Mesenchymal stem cell of the bone marrow (primary cell): ENCODE measurements around the gene IL24.

- CAGE, long polyA plus RNA: no peak
Observed at GRCh38 chr1:206897187-206897825, at the start of gene IL24. IL24 (plus strand) TSS chr1:206897443.

DNA sequence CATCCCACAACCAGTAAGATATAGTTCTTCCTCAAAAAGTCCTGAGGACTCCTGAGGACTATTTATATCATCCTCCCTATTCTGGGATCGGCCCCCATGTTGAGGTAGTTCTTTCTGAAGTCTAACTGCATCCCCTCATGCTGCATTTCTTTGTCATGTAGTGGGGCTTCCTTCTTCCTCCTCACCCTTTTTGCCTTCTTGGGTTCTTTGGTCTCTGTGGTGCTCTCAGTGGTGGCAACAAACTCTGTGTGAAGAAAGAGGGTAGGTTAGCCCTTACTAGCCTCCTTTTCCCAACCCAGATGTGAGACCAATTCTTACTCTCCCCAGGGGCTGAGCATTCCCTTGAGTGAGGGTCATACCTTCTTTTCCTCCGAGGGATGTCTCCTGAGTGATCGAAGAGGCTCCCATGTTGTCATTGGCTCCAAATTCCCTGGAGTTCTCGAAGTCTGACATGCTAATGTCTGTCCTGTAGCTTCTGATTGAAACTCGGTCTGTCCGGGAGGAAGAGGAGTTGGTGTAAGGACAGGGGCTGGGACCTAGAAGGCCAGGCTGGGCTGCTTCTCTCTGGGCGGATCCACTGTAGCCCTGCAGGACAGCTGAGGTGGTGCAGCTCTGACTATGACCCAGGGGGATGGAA lies 9.7 kb upstream of the FCMR start:
- CAGE, long polyA plus RNA: no peak

GRCh38 chr1:206935206-206935929 lies 10.9 kb downstream of the PIGR start:
- CAGE, long polyA plus RNA: no peak

DNA sequence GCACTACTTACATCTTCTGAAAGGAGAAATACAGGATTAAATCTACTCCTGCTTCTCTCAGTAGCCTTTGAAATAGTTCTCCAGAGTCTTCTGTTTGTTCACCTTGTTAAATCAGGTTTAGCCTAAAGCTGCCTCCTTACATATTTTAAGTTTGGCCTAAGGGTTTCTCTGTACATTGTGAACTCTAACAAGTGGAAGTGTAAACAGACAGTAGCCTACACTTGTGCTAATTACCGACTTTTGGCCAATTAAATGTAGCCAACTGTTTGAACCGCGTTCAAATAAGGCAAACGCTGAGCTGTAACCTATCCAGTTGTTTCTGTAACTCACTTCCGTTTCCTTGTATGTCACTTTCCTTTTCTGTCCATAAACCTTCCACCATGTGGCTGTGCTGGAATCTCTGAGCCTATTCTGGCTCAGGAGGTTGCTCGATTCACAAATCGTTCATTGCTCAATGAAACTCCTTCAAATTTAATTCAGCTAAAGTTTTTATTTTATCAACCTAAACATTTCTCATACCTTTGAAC lies 8.0 kb upstream of the FCAMR start:
- CAGE, long polyA plus RNA: no peak

DNA sequence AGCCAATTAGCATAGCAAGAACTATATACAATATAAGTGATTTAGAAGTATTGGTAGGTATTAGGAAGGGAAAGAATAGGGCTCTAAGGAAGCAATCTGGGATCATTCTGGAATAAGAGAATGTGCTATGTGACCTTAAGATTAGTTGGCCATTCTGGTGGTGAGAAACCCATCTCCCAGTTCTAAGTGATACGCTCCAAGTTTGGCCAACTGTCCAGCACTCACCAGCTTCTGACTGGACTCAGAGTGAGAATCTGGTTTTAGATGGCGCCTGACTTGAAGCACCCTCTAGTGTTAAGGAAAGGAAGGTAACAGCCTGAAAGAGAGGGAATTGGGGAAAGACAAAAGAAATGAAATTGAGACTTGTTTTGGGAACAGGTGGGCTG lies 9.0 kb upstream of the FCAMR start:
- CAGE, long polyA plus RNA: no peak

DNA sequence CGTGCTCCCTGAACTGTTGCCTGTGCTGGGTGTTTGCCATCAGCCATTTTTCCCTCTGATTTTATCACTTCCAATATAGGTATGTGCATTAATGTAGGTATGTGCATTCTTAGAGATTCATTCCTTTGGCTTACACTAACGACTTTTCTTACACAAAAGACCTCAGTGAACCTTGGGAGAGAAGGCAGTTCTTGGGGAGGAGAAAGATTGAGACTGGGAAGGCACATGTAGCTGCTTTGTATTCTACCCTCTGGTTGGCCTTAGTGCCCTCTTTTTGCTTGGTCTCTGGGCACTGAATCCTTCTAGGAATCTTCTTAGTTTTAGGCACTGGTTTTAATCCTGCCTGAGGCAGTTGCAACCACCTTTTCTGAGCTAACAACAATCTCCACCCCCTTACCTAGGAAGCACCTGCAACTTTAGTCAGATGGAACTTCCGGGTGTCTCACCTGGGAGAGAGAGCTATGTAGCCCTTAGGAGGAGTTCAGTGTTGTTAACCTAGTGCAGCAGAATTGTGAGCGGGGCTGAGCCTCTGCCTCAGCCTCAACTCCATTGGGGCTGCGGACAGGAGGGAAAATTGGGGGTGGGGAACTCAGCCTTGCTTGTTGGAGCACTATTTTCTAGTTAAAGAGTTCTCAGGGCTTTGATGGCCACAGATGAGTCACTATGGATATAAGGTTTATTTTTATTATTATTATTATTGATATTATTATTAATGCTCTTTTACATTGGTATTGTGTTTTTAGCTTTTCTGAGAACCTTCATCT lies 30.8 kb downstream of the C1orf116 start:
- CAGE, long polyA plus RNA: no peak

DNA sequence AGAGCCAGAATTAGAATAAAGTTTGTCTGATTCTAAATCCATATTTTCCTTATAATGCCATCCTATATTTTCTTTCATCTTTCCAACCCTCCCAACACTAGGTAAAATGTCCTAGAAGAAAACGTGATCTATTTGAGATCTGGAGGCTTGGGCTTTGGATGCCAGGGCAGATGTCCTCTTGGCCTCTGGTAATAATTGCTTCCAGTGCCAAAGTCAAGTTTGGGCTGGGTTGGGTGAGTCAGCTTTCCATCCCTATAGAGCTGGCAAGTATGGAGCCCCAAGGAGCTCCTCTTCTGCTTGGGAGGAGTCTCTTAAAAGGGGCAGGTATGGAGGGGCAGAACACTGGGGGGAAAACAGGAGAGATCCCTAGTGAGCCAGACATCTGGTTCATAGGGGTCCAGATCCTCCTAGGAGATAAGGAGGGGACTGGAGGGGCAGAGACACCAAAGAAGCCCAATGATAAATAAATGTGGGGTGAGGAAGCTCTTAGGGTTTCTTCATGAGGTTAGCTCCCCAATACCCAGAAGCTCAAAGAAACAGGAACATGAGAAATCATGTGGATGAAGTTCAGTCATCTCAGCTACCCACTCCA lies 3.6 kb downstream of the C1orf116 start:
- CAGE, long polyA plus RNA: no peak

GRCh38 chr1:207031491-207032338 lies 841 bp downstream of the C1orf116 start:
- CAGE, long polyA plus RNA: no peak

GRCh38 chr1:207043889-207044813 lies 6.9 kb downstream of the YOD1 start:
- CAGE, long polyA plus RNA: no peak

GRCh38 chr1:207050382-207050881 lies 576 bp downstream of the YOD1 start:
- CAGE, long polyA plus RNA: no peak

- CAGE, long polyA plus RNA: no peak
Observed at GRCh38 chr1:207058187-207058639, 5.1 kb downstream of the PFKFB2 start.

- CAGE, long polyA plus RNA: no peak
Observed at GRCh38 chr1:207069197-207069730, 16.2 kb downstream of the PFKFB2 start.

DNA sequence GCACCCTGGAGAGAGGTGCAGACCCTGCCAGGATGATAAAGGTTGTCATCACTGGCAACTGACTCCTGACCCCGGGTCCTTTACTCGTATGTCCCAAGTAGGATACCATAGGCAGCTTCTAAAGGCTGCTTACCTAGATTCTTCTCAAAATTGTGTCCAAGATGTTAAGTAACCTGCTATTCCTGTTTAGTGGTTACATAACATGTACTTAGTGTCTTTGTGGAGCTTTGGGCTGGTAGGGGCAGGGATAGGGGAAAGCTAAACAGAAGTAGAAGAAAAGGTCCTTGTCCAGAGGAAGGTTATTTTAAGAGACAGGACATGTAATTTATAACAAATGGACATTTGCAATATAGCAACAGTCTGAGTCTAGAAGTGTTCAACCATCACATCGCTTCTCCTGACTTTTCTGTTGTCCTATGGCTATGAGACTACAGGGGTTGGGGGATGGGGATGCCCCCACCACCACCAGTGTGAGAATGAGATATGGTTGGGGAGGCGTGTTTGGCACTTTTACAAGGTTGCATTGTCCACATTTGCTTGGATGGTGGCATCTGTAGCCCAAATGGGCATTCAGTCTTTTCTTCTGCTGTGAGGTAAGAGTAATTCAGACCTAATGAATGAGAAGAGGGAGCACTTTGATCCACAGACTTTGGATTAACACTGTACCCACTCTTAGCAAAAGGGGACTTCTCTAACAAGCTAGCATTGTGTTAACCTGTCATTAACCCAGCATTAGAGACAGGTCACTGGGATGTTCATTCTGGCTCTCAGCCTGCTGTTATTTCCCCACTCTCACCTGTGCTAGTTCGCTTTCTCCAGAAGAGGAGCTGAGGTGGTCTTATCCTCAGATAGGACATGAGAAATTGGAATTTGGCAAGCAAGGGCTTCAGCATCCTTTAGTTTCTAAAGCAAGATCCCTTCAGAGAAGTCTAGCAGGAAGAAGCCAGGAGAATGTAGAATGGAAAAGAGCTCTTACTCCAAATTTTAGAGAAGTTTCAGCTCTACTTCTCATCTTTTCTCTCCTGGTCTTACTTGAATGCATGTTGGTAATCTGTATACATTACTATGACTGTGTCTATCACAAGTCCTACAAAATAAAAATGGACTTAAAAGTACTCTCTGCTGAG lies 13.8 kb upstream of the C4BPB start:
- CAGE, long polyA plus RNA: no peak

DNA sequence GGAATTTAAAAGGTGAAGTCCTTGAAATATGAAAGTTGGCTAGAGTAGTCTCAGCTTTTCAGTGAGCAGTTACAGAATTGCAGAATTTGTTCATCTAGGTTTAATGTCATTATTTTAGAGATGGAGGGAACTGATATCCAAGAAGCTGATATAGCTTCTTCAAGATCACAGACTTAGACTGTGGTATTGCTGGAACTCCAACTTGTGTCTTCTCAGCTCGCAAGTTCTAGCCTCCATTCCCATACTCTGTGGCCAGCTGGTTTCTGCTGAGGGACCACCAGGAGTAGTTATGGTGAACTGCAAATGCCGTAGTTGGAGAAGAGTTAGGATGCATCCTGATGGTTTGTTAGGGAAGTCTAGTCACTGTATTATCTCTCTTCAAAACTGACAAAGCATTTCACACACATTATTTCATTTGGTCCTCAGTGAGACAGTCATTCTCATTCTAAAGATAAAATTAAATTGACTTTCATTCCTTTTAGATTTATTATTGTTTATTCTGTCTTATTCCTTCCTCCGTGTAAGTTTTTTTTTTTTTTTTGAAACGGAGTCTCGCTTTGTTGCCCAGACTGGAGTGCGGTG lies 2.0 kb downstream of the C4BPA start:
- CAGE, long polyA plus RNA: no peak

DNA sequence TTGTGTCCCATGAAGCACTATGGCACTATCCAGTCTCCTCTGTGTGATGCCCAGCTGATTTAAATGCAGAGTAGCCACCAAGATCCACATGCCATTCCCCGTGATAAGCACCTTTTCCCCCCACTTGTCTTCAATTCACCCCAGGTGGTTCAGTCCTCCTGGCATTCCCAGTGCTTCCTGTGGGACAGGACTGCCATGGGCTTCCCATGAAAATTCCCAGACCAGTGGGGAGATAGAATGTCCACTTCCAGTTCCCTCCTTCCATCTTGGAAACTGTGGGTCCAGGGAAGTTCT lies 49.1 kb downstream of the C4BPA start:
- CAGE, long polyA plus RNA: no peak

- CAGE, long polyA plus RNA: no peak
Observed at GRCh38 chr1:207239879-207240278, 81.6 kb upstream of the CD55 start.

DNA sequence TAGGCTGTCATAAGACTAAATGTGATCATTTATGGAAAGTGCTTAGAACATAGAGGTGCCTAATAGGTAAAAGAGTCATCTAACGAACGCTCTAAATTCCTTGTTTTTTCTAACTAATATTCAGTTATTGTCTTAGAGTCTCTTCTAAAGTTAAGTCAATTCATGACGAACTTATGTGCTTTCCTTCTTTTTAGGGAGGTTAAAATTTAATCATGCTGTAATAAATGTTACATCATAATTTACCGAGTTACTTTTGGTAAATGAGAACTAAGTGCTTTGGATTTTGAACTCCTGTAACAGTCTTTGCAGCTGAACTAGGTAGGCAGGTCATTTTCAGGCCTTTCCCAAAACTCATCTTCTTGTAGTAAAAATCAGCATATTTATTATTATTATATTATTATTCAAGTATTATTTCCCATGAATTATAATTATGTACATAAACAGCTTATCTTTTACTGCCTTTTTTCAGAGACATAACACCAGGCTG lies 81.2 kb upstream of the CD55 start:
- CAGE, long polyA plus RNA: no peak

GRCh38 chr1:207284331-207285018 lies 37.0 kb upstream of the CD55 start:
- CAGE, long polyA plus RNA: no peak

DNA sequence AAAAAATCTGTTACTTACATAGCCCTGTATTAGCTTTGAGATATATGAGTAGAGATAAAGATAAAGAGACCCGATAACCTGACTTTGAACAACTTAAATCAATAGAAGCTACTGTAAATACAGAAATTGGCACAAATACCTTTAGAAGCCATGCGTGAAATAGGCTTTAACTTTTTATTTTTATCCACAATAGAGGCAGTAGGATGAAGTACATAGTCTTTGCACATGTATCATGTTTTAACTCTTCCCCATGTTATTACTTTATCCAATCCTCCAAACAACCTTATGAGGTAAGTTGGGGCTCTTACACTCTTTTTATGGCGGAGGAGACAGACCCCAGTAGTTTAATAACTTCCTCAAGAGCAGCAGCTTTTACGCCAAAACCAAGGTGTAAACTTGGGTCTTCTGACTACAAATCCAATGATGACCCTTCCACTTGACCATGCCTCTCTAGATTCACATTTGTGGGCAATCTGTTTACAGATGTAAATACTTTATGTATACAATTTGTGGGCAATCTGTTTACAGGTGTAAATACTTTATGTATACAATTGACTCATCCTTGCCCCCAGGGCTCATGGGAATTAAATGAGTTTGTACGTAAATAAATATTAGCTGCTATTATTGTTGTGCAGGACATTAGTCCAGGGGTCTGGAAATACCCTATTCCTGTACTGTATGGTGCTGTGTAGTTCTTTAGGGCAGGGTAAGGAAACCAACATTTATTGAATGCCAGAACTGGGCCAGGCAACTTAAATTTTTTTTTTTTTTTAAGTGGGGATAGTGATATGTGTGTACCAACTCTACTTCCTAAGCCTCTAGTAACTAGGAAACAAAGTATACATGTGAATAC lies 2.3 kb downstream of the CD55 start:
- CAGE, long polyA plus RNA: no peak

- CAGE, long polyA plus RNA: no peak
Observed at GRCh38 chr1:207330106-207330503, 8.6 kb downstream of the CD55 start.